ENCODE data around the genes VWC2L and MREG.

- PRO-cap, 2 experiments: peak in 1 of 2 experiments; most common minus-strand start chr2:210584970 (in 1)
Observed at GRCh38 chr2:210584783-210585319, 28.5 kb downstream of the CPS1 start.

DNA sequence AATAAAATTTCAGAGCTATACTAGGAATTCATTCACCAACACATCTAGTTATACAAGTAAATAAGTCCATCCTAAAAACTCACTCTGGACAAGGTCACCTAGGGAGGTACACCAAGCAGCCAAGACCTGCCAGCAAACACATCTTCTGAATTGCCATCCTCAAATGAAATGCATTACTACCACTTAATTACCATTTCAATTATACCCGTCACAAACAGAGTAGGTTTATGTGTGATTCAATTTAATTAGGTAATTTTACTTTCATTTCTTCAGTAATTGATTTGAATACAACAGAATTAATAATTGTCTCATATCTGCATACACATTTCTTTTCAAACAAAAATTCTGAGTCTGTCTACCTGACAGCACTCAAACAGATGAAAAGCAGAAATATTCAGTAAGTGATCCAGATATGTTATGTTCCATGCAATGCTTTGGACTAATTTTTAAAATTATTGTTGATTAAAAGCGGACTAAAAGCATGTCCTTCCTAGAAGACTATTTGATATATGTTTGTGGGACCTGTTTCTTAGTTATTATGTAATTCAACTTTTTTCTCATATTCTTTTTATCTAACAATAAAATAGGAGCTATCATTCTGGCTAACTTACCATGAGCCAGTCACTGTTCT, 18.7 kb downstream of the IKZF2 start:
- PRO-cap, 2 experiments: no peak in any of the 2 experiments

GRCh38 chr2:213550278-213550750, 266.1 kb downstream of the SPAG16 start:
- PRO-cap, 2 experiments: no peak in any of the 2 experiments

DNA sequence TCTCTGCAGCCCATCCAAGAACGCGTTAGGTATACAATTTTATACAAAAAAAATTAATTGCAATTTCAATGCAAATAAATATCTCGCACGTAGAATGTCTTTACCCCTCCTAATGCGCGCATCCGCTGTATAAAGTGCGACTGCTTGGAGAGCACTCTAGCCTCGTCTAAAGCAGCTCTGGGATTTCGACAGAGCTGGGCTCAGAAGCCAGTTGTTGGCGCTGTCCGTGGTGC, at the start of gene VWC2L:
VWC2L (plus strand) TSS at position 159 of the 233 bp plus-strand sequence.
- PRO-cap, 2 experiments: no peak in any of the 2 experiments

GRCh38 chr2:214810602-214811137, 1.2 kb upstream of the BARD1 start:
- PRO-cap, 2 experiments: no peak in any of the 2 experiments

- PRO-cap, 2 experiments: no peak in any of the 2 experiments
Observed at GRCh38 chr2:215344600-215345096, 32.8 kb downstream of the ATIC start.

DNA sequence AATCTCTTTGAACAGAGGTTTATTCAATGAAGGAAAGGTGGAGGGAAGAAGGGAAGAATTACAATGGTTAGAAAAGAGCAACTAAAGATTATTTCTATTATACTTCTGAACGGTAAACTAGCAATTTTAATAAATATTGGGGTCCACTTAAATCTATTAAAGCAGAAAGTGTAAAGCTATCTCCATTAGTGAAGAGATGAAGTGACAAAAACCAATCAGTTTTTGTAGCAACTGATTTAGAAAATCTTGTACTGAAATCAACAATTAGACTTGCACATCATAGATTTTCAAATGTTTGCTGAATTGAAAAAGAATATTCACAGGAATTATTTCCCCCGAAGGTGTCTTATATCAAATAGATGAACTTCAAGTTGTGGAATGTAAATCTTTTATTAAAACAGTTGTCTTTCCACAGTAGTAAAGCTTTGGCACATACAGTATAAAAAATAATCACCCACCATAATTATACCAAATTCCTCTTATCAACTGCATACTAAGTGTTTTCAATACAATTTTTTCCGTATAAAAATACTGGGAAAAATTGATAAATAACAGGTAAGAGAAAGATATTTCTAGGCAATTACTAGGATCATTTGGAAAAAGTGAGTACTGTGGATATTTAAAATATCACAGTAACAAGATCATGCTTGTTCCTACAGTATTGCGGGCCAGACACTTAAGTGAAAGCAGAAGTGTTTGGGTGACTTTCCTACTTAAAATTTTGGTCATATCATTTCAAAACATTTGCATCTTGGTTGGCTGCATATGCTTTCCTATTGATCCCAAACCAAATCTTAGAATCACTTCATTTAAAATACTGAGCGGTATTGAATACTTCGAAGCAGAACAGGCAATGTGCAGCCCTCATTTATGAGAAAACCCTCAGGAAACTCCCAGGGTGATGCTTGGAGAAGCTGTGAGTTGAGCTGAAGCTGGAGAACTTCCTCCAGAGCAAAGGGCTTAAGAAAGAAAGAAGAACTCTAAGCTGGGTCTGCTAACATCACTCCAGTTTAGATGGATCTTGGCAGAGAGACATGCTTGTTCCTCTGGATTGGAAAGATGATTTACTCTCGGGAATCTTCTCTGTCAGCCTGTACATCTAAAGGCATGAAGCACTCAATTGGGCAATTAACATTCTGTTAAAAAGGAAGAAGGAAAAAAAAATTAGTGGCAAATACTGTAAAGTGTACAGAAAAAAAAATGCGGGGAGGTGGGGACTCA, 49.0 kb downstream of the ATIC start:
- PRO-cap, 2 experiments: no peak in any of the 2 experiments

DNA sequence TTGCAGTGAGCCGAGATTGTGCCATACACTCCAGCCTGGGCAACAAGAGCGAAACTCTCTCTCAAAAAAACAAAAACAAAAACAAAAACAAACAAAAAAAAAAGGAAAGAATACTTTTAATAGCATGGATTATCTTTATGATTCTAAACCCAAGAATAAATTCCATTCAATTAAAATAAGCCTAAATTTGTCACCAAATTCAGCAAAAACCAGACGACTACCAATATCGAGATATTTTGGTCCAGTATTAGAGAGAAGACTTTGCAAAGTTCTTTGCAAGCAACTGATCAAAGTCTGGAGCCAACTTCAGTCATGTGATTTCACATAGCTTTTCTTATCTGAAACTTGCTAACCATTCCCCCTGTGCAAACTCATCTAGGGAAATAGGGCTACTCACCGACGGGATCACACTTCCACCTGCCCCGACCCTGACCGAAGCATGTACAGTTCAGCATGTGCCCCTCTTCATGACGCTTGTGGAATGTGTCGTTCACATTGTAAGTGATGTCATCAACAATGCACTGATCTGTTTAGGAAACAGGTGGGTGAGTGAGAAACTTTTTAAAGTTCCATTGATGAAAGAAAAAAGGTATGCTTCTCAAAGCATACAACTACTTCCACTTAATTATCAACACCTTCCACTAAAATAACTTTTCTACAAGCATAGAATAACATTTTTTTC, 15.5 kb downstream of the FN1 start:
- PRO-cap, 2 experiments: no peak in any of the 2 experiments

GRCh38 chr2:215506131-215506680, 70.3 kb upstream of the FN1 start:
- PRO-cap, 2 experiments: no peak in any of the 2 experiments

GRCh38 chr2:215653413-215653878, 217.6 kb upstream of the FN1 start:
- PRO-cap, 2 experiments: no peak in any of the 2 experiments

- PRO-cap, 2 experiments: no peak in any of the 2 experiments
Observed at GRCh38 chr2:215848696-215849284, 164.6 kb downstream of the MREG start.

DNA sequence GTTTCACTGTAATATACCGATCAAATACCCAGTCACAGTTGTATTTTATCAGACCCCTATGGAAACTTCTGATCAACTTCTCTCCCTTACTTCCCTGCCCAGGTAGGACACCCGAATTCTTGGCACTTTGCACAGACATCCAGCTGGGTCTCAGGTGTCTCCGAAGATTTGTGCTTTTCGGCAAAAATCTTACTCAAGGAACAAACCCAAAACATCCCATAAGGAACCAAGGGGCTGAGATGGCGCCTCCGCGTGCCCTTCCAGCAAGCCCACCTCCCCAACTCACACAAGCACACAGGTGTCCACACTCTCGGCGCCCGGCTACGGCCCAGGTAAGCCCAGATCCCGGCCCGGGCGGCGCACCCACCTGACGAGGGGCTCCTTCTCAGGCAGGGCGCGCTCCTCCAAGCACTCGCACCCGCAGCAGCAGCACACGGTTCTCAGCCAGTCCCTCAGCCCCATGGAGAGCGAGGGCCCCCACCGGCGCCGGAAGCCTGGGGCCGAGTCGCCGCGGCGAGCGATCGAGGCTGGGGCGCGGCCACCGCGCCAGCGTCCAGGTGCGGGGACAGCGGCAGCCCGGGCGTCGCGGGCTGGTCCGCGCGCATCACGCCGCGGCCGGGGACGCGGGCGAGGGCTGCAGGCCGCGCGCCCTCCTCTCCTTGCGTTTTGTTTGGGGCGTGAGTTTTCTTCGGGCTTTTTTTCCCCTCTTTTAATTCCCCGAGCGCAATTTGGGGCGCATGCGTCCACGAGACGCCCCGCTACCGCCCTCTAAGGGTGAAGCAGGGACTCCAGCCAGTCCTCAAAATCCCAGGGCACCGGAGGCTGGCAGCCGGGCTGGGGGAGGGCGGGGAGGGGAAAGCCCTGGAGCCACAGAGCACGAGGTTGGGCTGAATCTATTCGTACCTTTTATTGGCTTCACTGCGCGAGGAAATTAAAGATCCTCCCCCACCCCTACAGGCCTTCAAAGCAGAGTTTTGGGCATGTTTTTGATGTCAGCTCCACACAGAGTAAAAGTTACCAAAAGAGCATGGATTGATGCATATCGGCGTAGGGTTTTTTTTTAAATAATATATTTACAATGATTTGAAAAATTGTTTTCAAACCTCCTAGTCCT, at the start of gene MREG:
MREG (minus strand) TSS at position 686 of the 1,114 bp plus-strand sequence.
- PRO-cap, 2 experiments: peak in 2 of 2 experiments; most common plus-strand start position 516 of the sequence (in 1); most common minus-strand start position 462 of the sequence (in 1)

- PRO-cap, 2 experiments: no peak in any of the 2 experiments
Observed at GRCh38 chr2:216130237-216131007, 21.3 kb downstream of the XRCC5 start.

GRCh38 chr2:216371019-216371785, 1.1 kb downstream of the MARCHF4 start:
- PRO-cap, 2 experiments: no peak in any of the 2 experiments

GRCh38 chr2:216486602-216487258, 11.9 kb upstream of the RPL37A start:
- PRO-cap, 2 experiments: no peak in any of the 2 experiments

DNA sequence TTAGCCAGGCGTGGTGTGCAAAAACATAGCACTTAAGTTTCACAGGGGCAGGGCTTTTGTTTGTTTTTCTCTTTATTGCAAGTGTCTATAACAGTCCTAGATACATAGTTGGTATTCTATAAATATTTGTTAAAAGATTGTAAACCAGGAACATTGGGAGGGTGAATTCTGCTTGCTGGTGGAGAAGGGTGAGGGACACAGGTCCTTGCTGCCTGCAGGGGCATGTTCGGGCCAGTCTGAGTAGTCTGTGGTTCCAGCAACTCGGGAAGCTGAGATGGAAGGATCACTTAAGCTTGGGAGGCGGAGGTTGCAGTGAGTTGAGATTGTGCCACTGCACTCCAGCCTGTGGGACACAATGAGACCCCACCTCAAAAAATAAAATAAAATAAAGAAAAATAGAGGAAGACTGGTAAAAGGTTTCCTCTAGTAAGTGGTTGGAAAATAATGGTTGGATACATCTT, 53.1 kb downstream of the RPL37A start:
- PRO-cap, 2 experiments: no peak in any of the 2 experiments

- PRO-cap, 2 experiments: no peak in any of the 2 experiments
Observed at GRCh38 chr2:216606468-216607105, 26.6 kb upstream of the IGFBP2 start.

DNA sequence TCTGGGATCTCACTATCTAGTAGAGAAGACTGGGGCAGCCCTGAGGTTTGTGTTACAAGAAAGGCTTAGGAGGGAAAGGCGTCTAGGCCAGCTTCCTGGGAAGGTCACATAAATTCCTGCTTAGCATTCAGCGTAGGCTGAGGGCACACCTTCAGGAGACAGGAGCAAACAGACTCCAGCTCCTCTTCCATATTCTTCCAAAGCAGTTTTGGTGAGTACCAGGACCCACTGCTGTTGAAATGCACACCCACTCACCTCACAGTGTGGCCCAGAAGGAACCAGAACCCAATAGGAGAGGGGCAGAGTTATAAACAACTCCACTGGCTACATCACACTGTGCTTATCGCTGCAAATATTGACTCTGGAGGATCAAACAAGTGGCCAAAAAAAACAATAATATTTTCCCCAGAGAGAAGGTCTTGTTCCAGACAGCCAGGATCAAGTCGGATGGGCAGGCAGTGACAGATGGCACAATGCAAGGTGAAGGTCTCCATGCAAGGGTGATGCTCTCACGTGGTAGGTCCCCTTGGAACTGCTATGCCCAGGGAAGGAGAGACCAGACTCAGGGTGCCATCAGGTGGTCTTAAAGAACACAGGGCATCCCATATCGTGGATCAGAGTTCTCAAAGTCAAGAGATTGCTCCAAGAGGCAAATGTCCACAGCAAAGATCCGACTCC, 17.7 kb upstream of the IGFBP2 start:
- PRO-cap, 2 experiments: no peak in any of the 2 experiments

GRCh38 chr2:216633532-216634273, 483 bp downstream of the IGFBP2 start:
- PRO-cap, 2 experiments: peak in 1 of 2 experiments; most common plus-strand start chr2:216633987 (in 1); most common minus-strand start chr2:216633990 (in 1)

DNA sequence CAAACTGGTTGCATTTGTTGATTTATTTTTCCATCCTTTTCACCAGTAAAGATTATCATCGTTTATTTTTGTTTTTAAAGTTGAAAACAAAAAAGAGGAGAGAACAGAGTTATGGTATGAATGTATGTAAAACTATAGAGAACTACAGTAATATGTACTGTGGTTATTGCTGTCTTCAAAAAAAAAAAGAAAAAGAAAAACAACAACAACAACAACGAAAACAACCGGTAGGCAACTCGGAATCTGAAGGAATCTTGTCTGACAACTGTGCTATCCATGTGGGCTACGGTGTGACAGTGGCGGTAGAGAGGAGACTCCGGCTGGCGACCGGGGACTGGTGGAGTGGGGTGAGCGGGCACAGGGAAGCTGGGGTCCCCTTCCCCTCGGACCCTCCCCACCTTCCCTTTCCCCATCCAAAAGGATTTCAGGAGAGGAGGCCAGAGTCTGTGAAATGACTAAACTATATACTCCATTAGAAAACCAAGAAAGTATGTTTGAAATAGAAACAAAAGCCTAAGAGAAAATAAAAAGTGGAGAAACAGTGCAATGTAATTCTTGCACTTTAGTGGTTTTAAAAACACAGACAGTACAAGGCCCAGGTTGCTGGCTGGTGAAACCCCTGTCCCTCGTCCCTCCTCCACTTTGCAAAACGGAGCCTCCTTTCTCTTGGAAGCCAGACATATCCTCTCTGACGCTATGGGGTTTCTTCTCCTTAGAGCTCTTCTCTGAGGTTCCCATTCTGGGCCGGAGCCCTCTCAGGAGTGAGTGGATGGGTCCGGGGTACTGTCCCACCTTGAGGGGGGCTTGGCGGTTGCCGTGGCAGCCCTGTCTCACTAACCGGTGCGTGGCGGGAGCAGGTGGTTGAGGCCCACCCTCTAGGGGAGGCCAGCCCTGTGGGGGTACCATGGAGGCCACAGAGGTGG, 22.7 kb downstream of the IGFBP5 start:
- PRO-cap, 2 experiments: no peak in any of the 2 experiments